Heart left ventricle (tissue), 7 donors: Measurements from ENCODE around the genes SMIM26 and SCP2D1.

- PRO-cap, 6 experiments = no peak in any of the 6 experiments
- RAMPAGE, long total RNA, 2 experiments = no peak in any of the 2 experiments
- RRBS = no CpG with 5 or more reads among the region's 5 CpGs
Measured at GRCh38 chr20:16475307-16475722, 97.9 kb downstream of the KIF16B start.

DNA sequence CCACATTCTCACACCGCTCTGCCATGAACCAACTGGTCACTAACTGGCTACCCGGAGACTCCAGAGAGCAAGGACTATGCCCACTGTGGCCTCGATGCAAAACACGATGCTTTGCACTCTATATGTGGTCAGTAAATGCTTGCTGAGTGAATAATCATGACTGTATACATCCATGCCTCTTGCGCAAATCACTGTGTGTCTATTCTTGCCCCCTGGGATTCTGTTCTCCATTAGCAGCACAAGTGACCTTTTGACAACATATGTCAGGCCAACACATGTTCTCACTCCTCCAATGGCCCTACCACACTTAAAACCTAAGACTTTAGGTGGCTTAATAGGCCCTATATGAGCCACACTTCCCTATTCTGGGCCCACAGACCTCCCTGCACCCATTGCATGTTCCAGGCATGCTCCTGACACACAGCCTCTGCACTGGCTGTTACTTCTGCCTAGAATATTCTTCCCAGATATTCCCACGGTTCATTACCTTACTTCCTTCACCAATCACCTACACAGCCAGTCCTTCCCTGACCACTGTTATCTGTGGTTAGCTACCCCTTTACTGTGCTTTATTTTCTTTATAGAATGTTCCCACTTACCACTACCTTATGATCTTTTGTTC is 16.8 kb downstream of the KIF16B start:
- PRO-cap, 6 experiments = no peak in any of the 6 experiments
- RAMPAGE, long total RNA, 2 experiments = no peak in any of the 2 experiments
- RRBS = no CpG with 5 or more reads among the region's 6 CpGs

DNA sequence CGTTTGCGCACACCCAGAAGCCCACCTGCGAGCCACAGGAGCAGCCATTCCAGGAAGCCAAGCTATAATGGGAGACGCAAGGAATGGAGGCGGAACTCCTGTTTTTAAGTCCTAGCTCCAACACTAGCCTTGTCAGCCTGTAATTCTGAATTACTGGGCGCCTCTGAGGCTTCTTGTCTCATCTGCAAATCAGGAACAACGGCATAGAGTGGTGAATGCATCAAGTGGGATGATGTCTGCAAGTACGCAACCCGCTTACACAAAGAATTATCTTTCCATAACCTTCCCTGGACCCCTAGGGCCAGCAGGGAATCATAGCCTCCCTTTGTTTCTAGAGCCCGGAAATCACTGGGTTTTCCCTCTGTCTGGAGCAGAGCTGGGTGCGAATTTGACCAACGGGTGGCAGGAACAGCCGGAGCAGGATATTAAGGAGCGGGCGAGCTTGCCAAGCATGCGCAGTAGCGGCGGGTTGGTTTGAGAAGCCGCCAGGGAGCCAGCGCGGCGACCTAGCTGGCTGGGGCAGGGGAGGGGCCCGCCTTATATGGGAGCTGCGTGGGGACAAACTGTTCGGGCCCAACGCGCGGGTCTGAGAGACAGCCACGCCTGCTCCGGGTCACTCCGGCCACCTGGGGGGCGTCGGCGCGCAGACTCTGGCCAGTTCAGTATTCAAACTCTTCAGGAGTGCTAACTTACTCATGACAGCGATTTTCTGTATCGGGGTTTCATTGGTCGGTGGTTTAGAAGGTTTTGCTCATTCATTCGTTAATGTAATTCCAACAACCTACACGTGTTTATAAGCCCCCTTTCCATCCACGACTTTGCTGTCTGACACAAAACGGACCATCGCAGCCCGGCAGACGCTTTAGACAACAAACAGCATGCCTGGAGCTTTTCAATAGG is 1.5 kb upstream of the KIF16B start:
- PRO-cap, 6 experiments = peak in 5 of 6 experiments; most common plus-strand start position 566 of the sequence (in 4); most common minus-strand start position 356 of the sequence (in 1)
- RAMPAGE, long total RNA, 2 experiments = no peak in any of the 2 experiments
- RRBS = 3% methylated on average over 4 of the region's 45 CpGs

DNA sequence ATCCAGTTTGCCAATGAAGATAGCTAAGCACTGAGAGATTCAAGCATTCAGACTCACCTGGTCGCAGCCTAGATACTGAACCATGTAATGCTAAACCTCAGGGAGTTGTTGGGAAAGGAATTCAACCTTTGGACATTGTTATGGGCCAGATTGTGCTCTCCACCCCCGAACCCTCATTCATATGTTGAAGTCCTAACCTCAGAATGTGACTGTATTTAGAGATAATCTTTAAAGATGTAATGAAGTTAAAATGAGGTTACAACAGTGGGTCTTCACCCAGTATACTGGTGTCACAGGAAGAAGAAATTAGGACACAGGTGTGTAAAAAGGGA is 13.9 kb upstream of the KIF16B start:
- PRO-cap, 6 experiments = no peak in any of the 6 experiments
- RAMPAGE, long total RNA, 2 experiments = no peak in any of the 2 experiments
- RRBS = no CpG with 5 or more reads among the region's 2 CpGs

DNA sequence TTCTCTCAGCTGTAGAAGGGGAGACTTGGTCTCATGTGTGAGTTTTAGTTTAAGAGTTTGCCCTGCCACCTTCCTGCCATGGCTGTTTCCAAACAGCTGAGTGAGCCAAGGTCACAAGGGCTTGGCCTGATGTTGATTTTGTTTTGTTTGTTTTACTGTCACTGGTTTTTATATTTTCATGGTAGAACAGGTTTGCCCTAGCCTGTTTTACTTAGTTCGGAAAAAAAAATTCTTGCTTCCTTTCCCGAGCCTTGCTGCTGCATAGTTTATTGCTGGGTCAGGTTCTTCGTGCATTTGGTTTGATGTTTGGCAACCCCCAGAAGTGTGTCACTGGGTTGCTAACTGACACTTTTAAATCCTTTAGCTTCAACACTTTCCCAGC is 35.4 kb downstream of the DSTN start:
- PRO-cap, 6 experiments = no peak in any of the 6 experiments
- RAMPAGE, long total RNA, 2 experiments = no peak in any of the 2 experiments
- RRBS = no CpG with 5 or more reads among the region's 3 CpGs

DNA sequence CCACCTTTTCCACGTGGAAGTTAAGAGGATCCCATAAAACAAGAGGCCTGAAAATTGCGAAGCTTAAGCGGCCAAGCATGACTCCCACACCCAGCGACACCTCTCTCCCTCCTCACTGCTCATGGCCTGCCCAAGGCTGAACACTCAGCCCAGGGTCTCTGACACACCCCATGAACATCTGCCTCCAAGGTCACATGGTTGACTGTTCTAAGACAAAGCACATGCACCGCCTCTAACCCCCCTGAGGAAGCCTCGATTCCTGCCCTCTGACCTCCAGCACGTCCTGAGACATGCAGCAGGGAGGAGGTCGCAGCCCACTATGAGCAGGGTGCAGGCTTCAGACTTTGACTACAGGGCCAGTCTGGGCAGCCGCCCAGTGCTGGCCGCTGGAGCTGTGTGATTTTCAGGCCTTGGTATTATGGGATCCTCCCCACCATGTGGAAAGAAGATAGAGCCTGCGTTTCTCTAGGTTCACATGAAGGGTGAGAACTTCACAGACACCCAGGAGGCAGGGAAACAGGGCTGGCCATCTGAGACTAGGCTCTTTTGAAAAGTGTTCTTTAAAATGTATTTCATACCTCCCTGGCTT is 46.2 kb downstream of the RRBP1 start:
- PRO-cap, 6 experiments = no peak in any of the 6 experiments
- RAMPAGE, long total RNA, 2 experiments = no peak in any of the 2 experiments
- RRBS = no CpG with 5 or more reads among the region's 11 CpGs

DNA sequence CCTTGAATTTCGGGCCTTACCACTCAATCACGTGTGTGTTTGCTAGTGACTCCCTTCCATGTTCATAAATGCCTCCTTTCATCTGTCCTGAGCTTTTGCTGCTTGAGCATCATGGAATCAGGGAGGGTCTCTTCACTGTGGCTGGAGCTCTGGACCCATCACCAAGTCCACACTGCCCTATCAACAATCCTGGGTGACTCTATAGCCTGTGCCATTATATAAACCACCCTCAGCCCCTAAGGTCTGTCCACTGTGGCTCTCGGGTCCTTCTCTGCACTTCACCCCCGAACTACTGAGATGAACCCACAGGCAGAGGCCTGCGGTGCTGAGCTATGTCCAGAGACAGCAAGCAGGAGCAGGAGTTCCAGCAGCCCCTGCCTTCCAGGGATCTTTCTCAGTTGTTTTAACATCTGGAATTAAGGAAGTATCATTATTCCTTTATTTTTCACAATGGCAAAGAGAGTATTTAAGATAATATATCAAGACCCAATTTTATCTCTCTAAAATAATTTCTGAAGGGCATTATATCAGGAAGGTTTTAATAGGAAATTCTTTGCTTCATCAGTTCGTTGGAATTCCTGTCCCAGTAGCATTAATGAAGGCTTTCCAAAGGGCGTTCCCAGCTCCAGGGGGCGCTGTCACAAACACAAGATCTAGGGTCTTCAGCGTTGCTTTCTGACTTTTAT is 27.4 kb downstream of the RRBP1 start:
- PRO-cap, 6 experiments = no peak in any of the 6 experiments
- RAMPAGE, long total RNA, 2 experiments = no peak in any of the 2 experiments
- RRBS = no CpG with 5 or more reads among the region's 9 CpGs

GRCh38 chr20:17786039-17786697 is 86.4 kb downstream of the BANF2 start:
- PRO-cap, 6 experiments = no peak in any of the 6 experiments
- RAMPAGE, long total RNA, 2 experiments = no peak in any of the 2 experiments
- RRBS = no CpG with 5 or more reads among the region's 10 CpGs

- PRO-cap, 6 experiments = peak in 3 of 6 experiments; most common plus-strand start chr20:17825061 (in 2); most common minus-strand start chr20:17824926 (in 1)
- RAMPAGE, long total RNA, 2 experiments = no peak in any of the 2 experiments
- RRBS = no CpG with 5 or more reads among the region's 4 CpGs
Measured at GRCh38 chr20:17824718-17825222, 125.0 kb downstream of the BANF2 start.

GRCh38 chr20:17854034-17854761 is 114.4 kb downstream of the SNX5 start:
- PRO-cap, 6 experiments = no peak in any of the 6 experiments
- RAMPAGE, long total RNA, 2 experiments = no peak in any of the 2 experiments
- RRBS = no CpG with 5 or more reads among the region's 5 CpGs

- PRO-cap, 6 experiments = peak in 1 of 6 experiments; most common plus-strand start chr20:17936942 (in 1); most common minus-strand start chr20:17936911 (in 1)
- RAMPAGE, long total RNA, 2 experiments = no peak in any of the 2 experiments
- RRBS = no CpG with 5 or more reads among the region's 14 CpGs
Measured at GRCh38 chr20:17936635-17937295, 31.8 kb downstream of the SNX5 start.

DNA sequence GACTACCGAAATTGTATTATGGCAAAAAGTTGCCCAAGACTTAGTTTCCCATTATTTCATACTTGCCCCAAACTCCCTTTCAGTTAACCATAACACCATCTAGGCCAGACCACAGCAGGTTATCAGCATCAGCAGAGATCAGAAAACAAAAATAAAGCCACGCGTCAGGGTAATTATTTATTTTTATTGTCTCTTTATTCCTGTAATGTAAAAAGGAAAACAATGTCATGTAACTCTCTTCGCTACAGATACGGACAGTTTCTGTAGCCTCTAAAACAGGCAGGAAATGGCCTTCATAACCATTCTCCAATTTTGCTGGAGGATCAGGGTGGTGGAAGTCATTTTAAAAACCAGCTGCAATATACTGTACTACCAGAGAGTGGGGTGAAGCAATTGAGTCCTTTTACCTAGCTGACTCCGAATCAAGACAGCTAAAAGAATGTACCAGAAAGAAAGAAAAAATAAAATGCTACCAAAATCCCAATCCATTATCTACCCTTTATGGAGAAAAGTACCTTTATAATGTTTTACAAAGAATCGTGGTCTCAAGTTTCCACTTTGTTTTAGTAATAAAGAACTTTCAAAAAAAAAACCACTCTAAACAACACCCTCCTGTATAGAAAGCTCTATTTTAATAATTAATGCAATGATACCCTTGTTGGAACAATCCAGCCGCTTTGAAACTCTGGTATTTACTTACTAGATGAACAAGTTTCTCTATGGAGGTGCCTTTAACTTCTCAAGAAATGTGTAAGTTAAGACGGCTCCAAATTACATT is 1.6 kb downstream of the SNX5 start:
- PRO-cap, 6 experiments = no peak in any of the 6 experiments
- RAMPAGE, long total RNA, 2 experiments = no peak in any of the 2 experiments
- RRBS = no CpG with 5 or more reads among the region's 9 CpGs

GRCh38 chr20:18058788-18059615 is 1.3 kb upstream of the OVOL2 start:
- PRO-cap, 6 experiments = no peak in any of the 6 experiments
- RAMPAGE, long total RNA, 2 experiments = no peak in any of the 2 experiments
- RRBS = 1% methylated on average over 28 of the region's 45 CpGs

DNA sequence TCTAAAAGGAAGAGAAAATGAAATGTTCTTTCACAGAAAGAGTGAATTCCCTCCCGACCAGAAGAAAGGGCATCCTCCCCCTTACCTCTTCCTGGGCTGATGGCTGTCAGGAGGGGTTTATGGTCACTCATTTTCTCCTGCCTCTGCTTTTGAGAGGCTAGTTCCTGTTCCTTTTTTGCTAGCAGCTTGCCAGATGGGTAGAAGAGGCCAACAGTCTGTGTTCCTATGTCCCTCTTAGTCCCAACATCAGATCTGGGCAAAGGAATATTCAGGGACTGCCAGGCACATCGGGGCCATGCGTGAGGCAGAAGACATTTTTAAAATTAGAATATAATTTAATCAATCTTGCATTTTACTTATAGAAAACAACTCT is 54.3 kb downstream of the DZANK1 start:
- PRO-cap, 6 experiments = no peak in any of the 6 experiments
- RAMPAGE, long total RNA, 2 experiments = no peak in any of the 2 experiments
- RRBS = no CpG with 5 or more reads among the region's 3 CpGs

DNA sequence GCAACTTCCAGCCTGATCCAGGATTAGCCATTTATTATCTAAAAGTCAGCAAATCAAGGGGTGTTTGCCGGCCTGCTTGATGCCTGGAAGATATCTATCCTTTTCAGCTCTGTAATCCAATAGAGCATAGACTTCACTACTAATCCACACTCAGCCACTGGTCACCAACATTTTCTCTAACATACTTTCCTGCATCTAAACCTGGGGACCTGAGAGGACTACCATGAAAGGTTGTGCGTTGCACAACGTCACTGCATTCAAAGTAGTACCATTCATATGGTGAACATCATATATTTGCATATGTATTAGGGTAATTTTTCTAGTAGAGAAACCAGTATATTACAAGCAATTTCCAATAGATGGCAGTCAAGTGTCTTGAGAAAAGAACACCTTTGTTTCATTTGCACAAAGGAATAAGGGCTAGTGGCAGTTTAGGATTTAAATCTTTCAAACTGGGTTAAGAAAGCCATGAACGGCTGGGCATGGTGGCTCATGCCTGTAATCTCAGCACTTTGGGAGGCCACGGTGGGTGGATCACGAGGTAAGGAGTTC is 53.7 kb downstream of the DZANK1 start:
- PRO-cap, 6 experiments = no peak in any of the 6 experiments
- RAMPAGE, long total RNA, 2 experiments = no peak in any of the 2 experiments
- RRBS = no CpG with 5 or more reads among the region's 6 CpGs

GRCh38 chr20:18566798-18567865 is at the start of gene SMIM26:
Gene SMIM26 (plus strand): TSS chr20:18567432.
- PRO-cap, 6 experiments = peak in 6 of 6 experiments; most common plus-strand start chr20:18567432 (in 4); most common minus-strand start chr20:18567336 (in 6)
- RAMPAGE, long total RNA, 2 experiments = start-site peak on the plus strand in 2 of 2 experiments, at chr20:18567419-18567460 at its widest, 2,738 to 3,993 reads per replicate
- RRBS = 1% methylated on average over 24 of the region's 54 CpGs

GRCh38 chr20:18813486-18813914 is at the start of gene SCP2D1:
Gene SCP2D1 (plus strand): TSS chr20:18813783.
- PRO-cap, 6 experiments = no peak in any of the 6 experiments
- RAMPAGE, long total RNA, 2 experiments = no peak in any of the 2 experiments
- RRBS = no CpG with 5 or more reads among the region's 3 CpGs

DNA sequence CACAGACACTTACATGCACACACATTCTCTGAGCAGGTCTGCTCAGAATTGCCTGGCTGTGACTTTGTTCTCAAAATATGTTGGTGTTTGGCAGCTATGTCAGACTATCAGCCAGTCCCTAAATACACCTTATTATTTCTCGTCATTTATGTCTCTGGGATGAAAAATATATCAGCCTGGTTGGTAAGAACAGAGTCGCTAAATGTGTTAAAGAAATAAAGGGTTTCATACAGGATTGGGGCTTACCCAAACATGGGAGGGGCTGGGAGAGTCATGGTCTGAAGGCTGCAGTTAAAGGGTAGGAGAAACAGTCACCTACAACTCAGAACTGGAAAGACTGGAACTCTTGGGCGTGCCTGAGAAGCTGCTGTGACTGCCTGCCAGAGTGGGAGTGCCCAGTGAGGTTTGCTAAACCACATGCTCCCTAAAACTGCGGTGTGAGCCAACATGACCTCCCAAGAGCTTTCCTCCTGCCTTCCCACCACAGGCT is 165.0 kb upstream of the SLC24A3 start:
- PRO-cap, 6 experiments = peak in 2 of 6 experiments; most common plus-strand start position 429 of the sequence (in 1); most common minus-strand start position 330 of the sequence (in 2)
- RAMPAGE, long total RNA, 2 experiments = no peak in any of the 2 experiments
- RRBS = no CpG with 5 or more reads among the region's 4 CpGs

DNA sequence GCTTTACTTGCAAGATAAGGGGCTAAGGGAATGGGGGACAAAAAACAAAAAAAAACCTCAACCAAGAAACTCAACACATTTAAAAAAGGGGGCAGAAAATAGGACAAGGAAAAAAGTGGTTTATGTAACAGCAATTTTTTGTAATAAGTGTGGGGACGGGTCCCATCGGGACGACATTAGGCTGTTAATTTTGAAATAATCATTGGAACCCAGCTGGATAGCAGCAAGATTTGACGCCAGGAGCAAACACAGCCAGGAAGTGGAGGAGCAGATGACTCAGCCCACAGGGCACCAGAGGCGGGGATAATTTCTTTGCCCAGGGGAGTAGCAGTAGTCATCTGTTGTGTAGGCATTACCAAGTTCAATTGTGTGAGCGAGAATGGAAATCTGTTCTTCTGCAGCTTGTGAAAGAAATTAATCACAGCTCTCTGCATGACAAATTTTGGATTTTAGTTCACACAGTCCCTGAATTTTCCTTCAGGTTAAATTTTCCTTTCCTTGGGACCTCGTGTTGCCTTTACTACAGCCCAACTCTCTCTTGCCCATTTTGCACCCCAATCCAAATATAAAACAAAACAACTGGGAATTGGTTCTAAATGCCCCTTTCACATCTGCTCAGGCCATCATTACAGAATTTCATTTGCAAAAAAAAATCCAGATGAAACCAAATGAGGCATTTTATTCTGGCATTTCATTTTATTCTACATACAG is 22.5 kb upstream of the RIN2 start:
- PRO-cap, 6 experiments = no peak in any of the 6 experiments
- RAMPAGE, long total RNA, 2 experiments = no peak in any of the 2 experiments
- RRBS = no CpG with 5 or more reads among the region's 7 CpGs

DNA sequence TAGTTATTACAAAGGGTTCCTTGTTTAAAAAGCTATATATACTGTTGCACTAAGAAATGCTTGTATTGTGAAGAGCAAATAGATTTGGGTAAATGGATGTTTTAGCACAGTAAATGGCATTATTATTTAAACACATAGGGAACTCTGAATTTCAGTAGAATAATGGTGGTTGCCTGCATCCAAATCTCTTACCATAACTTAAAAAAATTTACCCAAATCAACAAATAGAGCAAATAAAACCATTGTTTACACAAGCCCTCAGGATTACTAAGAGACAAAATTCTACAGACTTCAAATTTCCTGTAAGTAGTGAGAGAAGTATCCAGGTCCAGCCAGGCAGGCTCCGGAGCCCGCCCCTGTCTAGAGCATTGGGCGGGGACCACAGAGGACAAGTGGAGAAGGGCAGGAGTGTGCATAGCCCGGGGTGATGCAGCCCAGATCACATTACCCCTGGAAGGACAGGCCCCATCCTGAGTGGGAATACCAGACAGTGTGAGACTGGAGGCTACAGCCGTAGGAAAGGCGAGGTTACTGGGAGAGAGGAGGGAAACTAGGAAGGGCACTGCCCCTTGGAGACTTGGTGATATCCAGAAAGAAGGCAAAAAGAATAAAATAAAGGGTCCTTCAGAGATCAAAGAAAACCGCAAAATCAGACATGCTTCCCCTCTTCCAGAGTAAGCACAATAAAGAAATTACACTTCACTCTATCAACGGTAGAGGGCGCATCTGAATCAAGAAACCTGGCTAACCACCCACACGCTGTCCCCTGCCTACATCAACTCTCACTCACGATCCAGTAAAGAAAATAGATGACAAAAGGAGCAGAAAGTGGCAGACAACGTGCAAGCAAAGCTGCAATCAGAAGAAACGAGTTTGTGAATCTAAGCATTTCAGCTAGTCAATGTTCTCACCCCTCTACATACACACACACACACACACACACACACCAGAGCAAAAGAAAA is 26.6 kb downstream of the RIN2 start:
- PRO-cap, 6 experiments = peak in 4 of 6 experiments; most common plus-strand start position 413 of the sequence (in 1); most common minus-strand start position 362 of the sequence (in 2)
- RAMPAGE, long total RNA, 2 experiments = start-site peak on the plus strand in 1 of 2 experiments, centred at position 492 of the sequence, 17 reads per replicate
- RRBS = 5% methylated on average over 4 of the region's 13 CpGs